Keratinocyte (primary cell): ENCODE data around the gene RAPGEF5.

DNA sequence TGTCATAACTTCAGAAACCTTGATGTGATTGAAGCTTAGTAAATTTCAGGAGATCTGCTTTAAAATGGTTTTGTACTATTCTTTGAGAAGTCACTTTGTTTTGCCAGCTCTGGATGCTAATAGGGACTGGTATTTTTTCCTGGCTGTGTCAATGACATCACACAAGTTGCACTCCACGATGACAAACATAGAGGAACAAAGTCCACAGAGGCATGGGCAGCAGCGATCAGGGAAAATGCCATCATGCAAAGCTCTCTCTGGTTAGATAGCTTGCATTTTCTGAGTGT, 176.5 kb upstream of the SP4 start:
CAGE:
- cytosol, long polyA minus RNA: no peak
- cytosol, long polyA plus RNA: no peak
- long polyA plus RNA: no peak
- nucleus, long polyA minus RNA: no peak
- nucleus, long polyA plus RNA: no peak

CAGE:
- cytosol, long polyA minus RNA: no peak
- cytosol, long polyA plus RNA: no peak
- long polyA plus RNA: no peak
- nucleus, long polyA minus RNA: no peak
- nucleus, long polyA plus RNA: no peak
These were observed 74.9 kb upstream of the SP4 start for GRCh38 chr7:21352899-21353376.

CAGE:
- cytosol, long polyA minus RNA: no peak
- cytosol, long polyA plus RNA: no peak
- long polyA plus RNA: no peak
- nucleus, long polyA minus RNA: no peak
- nucleus, long polyA plus RNA: no peak
These were observed 678 bp downstream of the SP4 start for GRCh38 chr7:21428551-21428970.

GRCh38 chr7:22146908-22147661, 201.4 kb upstream of the CDCA7L start:
CAGE:
- cytosol, long polyA minus RNA: no peak
- cytosol, long polyA plus RNA: no peak
- long polyA plus RNA: no peak
- nucleus, long polyA minus RNA: no peak
- nucleus, long polyA plus RNA: no peak

CAGE:
- cytosol, long polyA minus RNA: no peak
- cytosol, long polyA plus RNA: no peak
- long polyA plus RNA: no peak
- nucleus, long polyA minus RNA: no peak
- nucleus, long polyA plus RNA: no peak
These were observed 13.4 kb downstream of the RAPGEF5 start for GRCh38 chr7:22343538-22344036.

GRCh38 chr7:22355899-22356762, 823 bp downstream of the RAPGEF5 start:
CAGE:
- cytosol, long polyA minus RNA: no peak
- cytosol, long polyA plus RNA: no peak
- long polyA plus RNA: no peak
- nucleus, long polyA minus RNA: no peak
- nucleus, long polyA plus RNA: no peak

DNA sequence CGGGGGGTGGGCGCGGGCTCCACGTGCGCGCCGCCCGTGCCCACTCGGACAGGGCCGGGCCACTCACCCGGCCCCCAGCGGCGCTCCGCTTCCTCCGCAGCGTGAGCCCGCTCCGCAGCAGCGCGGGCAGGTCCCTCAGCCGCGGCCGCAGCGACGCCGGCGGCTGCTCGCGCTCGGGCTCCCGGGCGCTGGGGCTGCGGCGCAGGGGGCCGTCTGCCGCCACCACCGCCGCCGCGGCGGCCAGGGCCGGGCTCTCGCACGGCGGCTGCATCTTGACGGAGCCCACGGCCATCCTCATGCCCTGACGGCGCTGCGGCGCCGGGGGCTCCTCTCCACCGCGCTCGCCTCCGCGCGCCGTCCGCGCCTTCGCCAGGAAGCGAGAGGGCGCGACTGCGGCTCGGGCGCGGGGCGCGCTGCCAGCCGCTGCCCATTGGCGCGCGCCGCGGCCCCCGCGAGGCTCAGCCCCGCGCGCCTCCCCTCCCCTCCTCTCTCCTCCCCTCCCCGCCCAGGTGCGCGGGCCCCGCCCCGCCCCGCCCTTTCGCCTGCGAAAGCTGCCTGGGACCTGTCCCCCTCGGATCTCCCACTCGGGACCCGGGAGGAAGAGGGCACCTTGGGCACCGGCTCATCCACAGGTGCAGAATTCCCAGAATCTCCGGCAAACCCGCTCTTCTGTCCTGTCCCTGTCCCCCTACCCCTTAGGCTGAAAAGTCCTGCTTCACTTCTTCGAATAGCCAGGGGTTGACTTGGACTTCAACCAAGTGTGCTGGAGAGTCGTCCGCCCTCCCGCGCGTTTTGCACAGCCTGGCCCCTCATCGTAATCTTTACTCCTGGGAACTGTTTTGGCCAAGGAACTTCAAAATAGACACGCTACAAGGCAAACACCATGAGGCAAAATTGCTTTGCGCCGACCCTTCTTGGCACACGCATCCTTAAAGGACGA, at the start of gene RAPGEF5:
TSS of gene RAPGEF5 (minus strand) at position 392 of the 940 bp plus-strand sequence.
CAGE:
- cytosol, long polyA minus RNA: no peak
- cytosol, long polyA plus RNA: no peak
- long polyA plus RNA: no peak
- nucleus, long polyA minus RNA: start-site peak on the minus strand centred at position 383 of the sequence, 99 bp wide, 8 reads
- nucleus, long polyA plus RNA: no peak

GRCh38 chr7:22359206-22359898, 2.4 kb upstream of the RAPGEF5 start:
CAGE:
- cytosol, long polyA minus RNA: no peak
- cytosol, long polyA plus RNA: no peak
- long polyA plus RNA: no peak
- nucleus, long polyA minus RNA: no peak
- nucleus, long polyA plus RNA: no peak

DNA sequence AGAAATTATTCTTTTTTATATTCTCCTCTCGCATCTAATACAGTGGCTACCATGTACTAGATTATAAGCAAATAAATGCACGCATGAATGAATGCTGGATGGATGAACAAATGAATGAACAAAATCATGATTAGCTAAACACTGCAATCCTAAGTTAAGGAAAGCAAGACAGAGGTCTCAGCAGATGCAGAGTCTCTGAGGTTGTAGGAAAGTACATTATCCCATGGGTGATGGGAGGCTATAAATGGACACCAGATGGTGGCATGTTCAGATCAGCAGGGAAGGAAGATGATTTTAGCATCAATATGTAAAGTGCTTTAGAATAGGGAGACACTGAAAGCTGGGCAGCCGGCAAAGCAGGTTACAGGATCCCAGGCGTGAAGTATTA, 7.9 kb upstream of the RAPGEF5 start:
CAGE:
- cytosol, long polyA minus RNA: no peak
- cytosol, long polyA plus RNA: no peak
- long polyA plus RNA: no peak
- nucleus, long polyA minus RNA: no peak
- nucleus, long polyA plus RNA: no peak

DNA sequence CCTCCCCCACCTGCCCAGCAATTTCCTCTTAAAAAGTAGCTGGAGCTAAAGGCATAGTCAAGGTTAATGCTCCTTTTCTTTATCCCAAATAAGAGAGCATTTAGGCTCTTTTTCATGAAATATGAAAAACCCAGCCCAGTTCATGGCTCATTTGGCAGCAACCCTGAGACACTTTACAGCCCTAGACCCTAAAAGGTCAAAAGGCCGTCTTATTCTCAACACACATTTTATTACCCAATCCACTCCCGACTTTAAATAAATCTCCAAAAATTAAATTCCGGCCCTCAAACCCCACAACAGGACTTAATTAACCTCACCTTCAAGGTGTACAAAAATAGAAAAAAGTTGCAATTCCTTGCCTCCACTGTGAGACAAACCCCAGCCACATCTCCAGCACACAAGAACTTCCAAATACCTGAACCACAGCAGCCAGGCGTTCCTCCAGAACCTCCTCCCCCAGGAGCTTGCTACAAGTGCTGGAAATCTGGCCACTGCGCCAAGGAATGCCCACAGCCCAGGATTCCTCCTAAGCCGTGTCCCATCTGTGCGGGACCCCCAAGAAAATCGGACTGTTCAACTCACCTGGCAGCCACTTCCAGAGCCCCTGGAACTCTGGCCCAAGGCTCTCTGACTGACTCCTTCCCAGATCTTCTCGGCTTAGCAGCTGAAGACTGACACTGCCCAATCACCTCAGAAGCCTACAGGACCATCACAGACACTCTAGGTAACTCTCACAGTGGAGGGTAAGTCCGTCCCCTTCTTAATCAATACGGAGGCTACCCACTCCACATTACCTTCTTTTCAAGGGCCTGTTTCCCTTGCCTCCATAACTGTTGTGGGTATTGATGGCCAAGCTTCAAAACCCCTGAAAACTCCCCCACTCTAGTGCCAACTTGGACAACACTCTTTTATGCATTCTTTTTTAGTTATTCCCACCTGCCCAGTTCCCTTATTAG, 21.7 kb upstream of the IL6 start:
CAGE:
- cytosol, long polyA minus RNA: no peak
- cytosol, long polyA plus RNA: no peak
- long polyA plus RNA: no peak
- nucleus, long polyA minus RNA: no peak
- nucleus, long polyA plus RNA: no peak

GRCh38 chr7:22811929-22813010, 10.4 kb downstream of the TOMM7 start:
CAGE:
- cytosol, long polyA minus RNA: no peak
- cytosol, long polyA plus RNA: no peak
- long polyA plus RNA: no peak
- nucleus, long polyA minus RNA: no peak
- nucleus, long polyA plus RNA: no peak

DNA sequence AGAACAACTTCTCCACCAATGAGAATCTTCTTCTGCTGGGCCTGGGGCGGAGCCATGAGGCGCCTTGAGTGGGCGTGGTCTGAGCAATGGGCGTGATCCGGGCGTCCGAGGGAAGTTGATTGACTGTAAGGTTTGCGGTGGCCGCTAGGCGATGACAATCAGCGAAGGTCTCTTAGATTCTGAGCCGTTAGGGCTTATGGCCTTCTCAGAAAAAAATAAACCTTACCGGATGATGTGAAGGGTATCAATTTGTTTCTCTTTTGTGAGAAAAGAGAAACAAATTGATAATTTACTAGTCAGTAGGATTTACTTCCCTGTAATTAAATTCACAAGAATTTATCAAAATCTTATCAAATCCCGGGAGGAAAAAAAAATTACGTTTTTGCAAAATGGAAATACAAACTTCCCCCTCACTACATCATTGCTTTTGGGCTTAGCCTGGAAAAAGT, 314 bp upstream of the HYCC1 start:
CAGE:
- cytosol, long polyA minus RNA: no peak
- cytosol, long polyA plus RNA: no peak
- long polyA plus RNA: no peak
- nucleus, long polyA minus RNA: no peak
- nucleus, long polyA plus RNA: no peak

CAGE:
- cytosol, long polyA minus RNA: no peak
- cytosol, long polyA plus RNA: no peak
- long polyA plus RNA: no peak
- nucleus, long polyA minus RNA: no peak
- nucleus, long polyA plus RNA: no peak
These were observed 21.9 kb upstream of the HYCC1 start for GRCh38 chr7:23035547-23036498.

CAGE:
- cytosol, long polyA minus RNA: no peak
- cytosol, long polyA plus RNA: no peak
- long polyA plus RNA: no peak
- nucleus, long polyA minus RNA: no peak
- nucleus, long polyA plus RNA: no peak
These were observed 1.2 kb upstream of the MALSU1 start for GRCh38 chr7:23297826-23298432.

CAGE:
- cytosol, long polyA minus RNA: no peak
- cytosol, long polyA plus RNA: no peak
- long polyA plus RNA: no peak
- nucleus, long polyA minus RNA: no peak
- nucleus, long polyA plus RNA: no peak
These were observed 30.4 kb upstream of the IGF2BP3 start for GRCh38 chr7:23500703-23501108.

CAGE:
- cytosol, long polyA minus RNA: no peak
- cytosol, long polyA plus RNA: no peak
- long polyA plus RNA: no peak
- nucleus, long polyA minus RNA: no peak
- nucleus, long polyA plus RNA: no peak
These were observed 13.0 kb downstream of the STK31 start for GRCh38 chr7:23723041-23723393.

GRCh38 chr7:24480428-24480956, 92.8 kb upstream of the PALS2 start:
CAGE:
- cytosol, long polyA minus RNA: no peak
- cytosol, long polyA plus RNA: no peak
- long polyA plus RNA: no peak
- nucleus, long polyA minus RNA: no peak
- nucleus, long polyA plus RNA: no peak

DNA sequence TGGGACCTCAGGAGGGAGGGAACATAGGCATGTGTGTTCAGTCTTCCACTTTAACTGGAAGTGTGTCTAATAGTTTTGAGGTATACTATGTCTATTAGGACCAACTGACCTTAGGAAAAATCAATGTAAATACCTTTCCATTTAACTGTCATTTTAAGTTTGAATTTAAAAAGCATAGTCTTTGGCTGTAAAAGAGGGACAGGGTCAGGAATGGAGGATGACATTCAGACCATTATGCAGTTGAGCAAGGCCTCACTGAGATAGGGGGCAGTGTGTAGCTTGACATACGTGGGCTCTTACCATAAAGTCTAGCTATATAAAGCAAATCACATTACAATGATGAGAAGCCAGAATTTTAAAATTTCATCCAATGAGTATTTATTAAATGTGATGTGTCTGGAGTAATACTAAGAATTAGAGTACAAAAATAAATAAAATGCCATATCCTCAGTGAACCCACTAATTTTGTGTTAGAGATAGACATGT, 17.9 kb downstream of the PALS2 start:
CAGE:
- cytosol, long polyA minus RNA: no peak
- cytosol, long polyA plus RNA: no peak
- long polyA plus RNA: no peak
- nucleus, long polyA minus RNA: no peak
- nucleus, long polyA plus RNA: no peak

CAGE:
- cytosol, long polyA minus RNA: no peak
- cytosol, long polyA plus RNA: no peak
- long polyA plus RNA: no peak
- nucleus, long polyA minus RNA: start-site peak on the plus strand at chr7:24715766-24715810, 5 reads
- nucleus, long polyA plus RNA: no peak
These were observed 41.7 kb downstream of the GSDME start for GRCh38 chr7:24715502-24715974.

DNA sequence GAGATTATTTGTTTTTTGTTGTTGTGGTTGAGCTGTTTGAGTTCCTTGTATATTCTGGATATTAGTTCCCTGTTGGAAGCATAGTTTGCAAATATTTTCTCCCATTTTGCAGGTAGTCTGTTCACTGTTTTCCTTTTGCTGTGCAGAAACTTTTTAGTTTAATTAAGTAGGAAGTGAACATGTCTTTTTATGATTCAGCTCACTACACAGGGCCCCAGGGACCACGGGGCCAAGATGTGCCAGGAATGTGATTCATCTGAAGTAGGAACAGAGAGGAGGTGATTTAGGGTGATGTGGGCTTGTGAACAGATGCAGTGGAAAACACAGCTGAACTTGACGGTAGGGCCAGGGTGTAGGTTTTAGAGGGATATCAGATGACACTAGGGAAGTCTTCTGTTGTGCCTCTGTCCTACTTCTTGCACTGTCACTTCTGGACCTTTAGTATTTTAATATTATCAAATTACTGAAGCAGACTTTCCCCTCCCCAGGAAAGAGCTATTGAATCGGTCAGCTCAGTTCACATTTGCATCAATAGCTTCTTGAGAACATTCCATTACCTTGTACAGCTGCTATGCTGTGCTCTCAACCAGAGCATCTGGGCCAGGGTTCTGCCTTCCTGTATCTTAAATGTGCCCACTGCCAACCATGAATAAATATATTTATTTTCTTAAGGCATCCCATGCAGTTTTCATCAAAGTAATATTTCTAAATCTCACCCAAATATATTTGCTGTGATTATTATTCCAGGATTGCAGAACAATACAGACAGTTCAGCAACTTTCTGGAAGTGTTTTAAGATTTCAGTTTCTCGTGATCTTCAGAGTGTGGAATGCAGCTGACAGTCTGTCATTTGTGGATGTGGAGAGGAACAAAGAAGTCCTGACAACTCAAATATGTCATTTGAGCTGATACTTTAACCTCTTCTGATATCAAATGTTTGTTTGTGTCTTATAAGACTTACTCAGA, 96.8 kb downstream of the OSBPL3 start:
CAGE:
- cytosol, long polyA minus RNA: no peak
- cytosol, long polyA plus RNA: no peak
- long polyA plus RNA: no peak
- nucleus, long polyA minus RNA: no peak
- nucleus, long polyA plus RNA: no peak